SEM (cell line): Measurements from ENCODE around the genes TRIOBP, GALR3 and POLR2F.

GRCh38 chr22:37521448-37521948 is 2.3 kb upstream of the CARD10 start:
- PRO-cap: no peak

DNA sequence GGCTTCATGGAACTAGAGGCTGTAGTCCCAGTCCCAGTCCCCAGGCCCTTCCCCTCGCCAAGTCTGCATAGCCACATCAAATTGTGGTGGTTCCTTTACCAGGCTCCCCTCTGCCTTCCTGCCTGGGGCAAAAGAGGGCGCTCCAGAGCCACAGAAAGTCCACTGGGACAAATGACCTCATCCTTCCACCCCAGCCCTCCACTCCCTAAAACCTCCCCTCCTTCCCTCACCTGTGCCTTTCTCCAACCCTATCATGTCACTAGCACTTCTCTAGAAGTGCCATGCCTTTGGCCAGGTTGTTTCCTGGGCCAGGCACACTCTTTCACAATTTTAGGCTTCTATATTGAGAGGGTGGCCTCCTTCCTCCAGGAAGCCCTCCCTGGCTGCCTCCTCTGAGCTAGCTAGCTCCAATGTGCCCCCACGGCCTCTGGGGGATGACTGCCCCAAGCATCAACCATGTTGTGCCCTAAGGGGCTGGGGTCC is 15.1 kb upstream of the CDC42EP1 start:
- PRO-cap: no peak

DNA sequence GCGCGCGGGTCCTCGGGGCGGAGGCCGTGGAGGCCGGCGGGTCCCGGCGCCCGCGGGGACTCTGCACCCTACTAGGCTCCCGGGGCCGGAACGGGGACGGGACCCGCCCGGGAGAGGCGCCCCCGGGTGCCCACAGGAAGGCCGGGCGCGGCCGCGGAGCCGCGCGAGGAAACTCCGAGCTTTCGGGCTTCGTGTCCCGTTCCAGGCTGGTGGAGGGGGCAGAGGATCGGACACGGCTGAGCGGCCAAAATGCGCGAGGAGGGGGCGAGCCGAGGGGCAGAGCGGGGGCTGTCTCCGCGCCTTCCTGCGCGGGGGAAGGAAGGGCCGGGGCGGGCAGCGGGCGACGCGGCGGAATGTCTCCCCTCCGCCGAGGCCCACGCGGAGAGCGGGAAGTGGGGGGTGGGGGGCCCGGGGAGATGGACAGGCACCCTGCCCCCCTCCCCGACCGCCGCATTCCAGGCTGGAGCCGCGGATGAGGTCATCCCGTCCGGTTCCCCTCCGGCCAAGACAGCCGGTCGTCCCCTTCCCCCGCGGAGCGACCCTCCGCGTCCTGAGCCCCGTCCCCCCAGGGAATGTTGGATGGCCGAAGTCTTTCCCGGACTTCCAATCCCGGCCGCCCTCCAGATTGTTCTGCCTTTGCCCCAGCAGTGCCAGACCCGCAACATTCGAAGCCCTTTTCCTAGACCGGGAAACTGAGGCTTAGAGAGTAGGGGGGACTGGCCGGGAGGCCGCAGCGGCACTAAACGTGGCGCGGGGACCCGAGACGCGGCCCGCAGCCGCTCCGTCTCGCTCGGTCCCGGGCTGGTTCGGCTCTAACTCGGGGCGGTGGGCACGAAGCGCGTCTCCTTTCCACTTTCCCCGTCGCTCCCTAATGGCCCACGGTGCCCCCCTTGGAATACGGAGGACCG is 575 bp downstream of the CDC42EP1 start:
- PRO-cap: no peak

DNA sequence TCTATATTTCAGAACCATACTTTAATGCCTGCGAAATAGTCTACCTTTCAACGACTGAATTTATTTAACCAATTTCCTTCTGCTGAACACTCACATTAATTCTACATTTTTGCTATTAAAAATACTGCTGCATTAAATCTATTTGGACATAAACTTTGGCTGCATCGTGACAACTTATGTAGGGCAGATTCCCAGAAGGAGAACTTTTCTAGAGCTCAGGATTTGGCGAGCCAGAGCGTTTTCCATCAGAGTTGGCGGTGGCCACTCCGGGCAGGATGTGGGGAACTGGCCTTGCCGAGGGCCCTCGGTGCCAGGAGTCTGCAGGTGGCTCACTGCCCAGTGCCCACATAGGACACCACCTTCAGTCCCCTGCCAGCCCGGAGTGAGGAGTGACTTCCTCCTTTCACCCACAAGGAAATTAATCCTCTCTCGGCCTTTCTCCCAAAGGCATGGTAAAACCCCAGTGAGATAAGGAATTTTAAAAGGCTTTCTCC is 1.5 kb upstream of the LGALS2 start:
- PRO-cap: no peak

GRCh38 chr22:37592336-37592887 is 12.5 kb upstream of the LGALS2 start:
- PRO-cap: unidirectional peak, minus-strand start at chr22:37592601

DNA sequence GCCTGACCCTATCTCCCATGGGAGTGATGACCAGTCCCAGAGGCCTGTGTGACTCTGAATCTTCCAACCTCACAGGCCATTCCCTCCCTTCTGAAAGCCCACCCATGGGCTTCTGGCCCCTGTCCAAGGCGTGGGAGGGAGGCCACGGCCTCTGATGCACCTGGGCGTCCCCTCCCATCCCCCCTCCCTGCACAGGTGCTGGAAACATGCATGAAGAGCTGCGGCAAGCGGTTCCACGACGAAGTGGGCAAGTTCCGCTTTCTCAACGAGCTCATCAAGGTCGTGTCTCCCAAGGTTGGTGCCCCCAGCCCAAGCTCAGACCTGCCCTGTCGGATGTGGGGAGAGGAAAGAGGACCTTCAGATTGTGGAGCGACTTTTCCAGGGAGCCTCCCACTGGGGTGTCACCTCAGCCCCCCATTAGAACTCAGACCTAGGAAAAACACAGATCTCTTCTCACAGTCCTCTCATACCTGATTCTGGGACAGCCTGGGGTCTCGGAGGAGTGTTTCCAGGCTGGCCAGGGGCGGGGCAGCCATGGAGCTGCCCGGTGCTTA is 9.7 kb downstream of the GGA1 start:
- PRO-cap: no peak

DNA sequence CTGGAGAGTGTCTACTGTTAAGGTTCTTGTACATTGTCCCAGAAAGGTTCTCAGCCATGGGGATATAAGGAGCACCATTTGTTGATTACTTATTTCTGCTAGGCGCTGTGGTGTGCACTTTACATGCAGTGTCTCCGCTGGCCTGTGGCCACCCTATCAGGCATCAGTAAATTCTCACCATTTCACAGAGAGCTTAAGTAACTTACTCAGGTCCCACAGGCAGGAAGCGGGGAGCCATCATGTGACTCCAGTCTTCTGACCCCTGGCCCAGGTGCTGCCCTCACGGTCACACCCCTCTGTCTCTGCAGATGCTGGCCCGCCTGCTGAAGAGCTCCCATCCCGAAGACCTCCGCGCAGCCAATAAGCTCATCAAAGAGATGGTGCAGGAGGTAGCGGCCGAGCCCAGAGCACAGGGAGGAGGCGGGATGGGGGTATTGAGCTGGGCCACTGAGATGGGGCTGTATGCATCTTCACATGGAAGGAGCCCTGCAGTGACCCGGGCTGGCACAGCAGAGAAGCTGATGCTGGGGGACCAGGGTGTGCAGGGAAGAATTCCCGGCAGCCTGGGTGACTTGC is 12.8 kb downstream of the GGA1 start:
- PRO-cap: no peak

- PRO-cap: no peak
These were observed 14.1 kb downstream of the GGA1 start for GRCh38 chr22:37622769-37623116.

GRCh38 chr22:37633099-37633557 is 6.3 kb upstream of the SH3BP1 start:
- PRO-cap: no peak

DNA sequence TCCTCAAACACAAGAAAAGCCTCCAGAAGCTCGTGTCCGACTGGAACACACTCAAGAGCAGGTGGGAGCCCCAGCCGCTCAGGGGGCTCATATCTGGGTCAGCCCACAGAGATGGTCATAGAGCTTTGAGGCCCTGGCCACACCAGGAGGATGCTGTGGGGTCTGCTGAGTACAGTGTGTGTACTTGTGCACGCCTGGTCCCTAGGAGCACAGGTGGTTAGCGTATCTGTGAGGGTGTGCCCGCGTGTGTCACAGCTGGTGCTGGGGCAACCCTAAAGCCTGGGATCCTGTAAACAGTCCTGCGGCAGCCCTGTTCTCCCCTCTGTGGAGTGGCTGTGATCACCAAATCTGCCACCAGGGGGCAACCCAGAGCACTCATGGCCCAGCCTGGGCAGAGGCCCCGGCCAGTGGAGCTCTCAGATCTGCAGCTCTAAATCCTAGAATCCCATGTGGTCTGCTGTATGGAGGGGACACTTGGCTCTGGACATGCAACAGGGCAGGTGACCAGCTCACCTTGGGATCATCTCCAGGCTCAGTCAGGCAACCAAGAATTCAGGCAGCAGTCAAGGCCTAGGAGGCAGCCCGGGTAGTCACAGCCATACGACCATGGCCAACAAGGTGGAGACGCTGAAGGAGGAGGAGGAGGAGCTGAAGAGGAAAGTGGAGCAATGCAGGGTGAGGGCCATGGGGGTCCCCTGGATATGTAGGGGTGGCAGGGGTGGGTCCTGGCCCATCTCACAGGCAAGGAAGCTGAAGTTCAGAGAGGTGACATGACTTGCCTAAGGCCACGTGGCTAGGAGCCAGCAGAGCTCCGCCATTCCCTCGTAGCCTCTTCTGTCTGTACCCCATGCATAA is 3.9 kb downstream of the SH3BP1 start:
- PRO-cap: no peak

DNA sequence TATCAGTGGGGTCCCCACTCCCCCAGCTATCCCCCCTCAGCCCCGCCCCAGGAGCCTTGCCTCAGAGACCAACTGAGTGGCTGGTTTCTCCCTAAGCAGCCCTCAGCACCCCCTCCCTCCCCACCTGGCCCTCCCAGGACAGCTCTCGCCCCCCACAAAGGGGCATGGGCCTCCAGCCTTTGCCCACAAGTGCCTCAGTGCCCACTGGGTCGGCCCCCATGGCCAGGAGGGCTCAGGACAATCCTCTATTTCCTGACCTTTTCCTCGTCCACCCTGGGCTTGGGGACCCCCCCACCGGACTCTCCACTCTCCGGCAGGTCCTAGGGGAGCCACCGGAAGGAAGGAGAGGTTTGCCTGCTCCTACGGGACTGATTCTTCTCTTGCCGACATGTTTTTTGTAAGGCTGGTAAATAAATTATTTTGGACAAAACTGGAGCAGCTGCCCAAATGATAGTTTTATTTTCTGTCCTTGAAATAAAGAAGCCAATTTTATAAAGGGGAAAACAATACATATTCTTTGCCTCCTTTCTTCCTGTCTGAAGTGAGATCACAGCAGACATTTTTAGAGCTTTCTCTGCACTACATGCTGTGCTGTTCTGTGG is 2.8 kb upstream of the PDXP start:
- PRO-cap: no peak

DNA sequence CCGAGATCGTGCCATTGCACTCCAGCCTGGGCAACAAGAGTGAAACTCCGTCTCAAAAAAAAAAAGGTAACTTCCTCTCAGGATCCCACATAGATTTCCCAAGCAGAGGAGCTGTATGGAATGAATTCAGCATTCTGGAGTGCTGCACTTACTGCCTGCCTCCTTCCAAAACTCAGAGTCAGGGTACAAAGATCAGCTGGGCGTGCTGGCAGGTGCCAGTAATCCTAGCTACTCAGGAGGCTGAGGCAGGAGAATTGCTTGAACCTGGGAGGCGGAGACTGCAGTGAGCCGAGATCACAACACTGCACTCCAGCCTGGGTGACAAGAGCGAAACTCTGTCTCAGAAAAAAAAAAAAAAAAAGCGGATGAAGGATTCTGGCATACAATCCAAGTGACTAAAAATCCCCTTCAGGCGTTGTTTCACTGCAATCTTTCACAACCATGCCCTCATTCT is 1.3 kb upstream of the NOL12 start:
- PRO-cap: no peak

DNA sequence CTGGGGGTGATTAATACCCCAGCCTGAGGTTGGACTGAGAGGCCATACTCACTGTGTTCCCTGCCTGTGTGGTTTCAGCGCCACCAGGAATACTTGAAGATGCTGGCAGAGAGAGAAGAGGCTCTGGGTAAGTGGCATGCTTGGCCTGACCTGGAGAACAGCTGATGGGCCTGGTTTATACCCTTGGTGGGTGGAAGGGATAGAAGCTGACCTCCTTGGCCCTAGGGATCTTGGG is 2.0 kb downstream of the NOL12 start:
- PRO-cap: no peak

DNA sequence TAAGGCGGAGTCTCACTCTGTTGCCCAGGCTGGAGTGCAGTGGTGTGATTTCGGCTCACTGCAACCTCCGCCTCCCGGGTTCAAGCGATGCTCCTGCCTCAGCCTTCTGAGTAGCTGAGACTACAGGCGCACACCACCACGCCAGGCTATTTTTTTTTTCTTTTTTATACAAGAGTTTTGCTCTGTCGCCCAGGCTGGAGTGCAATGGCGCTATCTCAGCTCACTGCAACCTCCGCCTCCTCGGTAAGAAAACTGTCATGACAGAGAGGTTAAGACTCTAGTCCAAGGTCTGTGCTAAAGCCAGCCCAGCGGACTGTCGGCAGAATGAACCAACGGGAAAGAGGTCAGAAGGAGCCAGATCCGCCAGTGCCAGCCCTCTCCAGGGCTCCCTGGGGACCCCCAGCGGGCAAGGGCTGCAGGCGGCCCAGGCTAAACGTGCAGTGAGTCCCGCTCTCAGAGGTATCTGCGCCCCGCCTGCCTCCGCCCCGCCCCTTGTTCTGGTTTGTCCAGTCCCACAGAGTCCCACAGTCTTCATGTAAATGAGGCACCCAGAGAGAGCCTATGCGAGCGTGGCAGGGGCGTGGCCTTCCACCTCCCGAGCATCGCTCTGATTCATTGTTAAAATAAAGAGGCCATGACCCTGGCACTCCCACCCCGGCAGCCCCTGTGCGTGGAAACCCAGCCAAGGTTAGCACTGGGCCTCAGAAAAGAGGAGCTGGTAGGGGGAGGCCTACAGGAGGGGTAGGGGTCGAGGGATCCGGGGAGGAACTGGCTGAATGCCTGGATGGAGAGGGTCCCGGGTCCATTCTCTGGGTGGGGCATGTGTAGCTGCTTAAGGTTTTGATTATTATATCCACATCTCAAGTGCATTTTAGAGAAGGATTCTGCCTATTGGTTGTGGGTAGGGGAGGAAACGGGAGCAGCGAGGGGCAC is at the start of gene TRIOBP:
Gene TRIOBP, plus strand, starts transcription at position 646 of the 933 bp plus-strand sequence.
- PRO-cap: bidirectional peak, plus-strand start at position 621 of the sequence, minus-strand start at position 441 of the sequence

- PRO-cap: no peak
These were observed 52.5 kb upstream of the H1-0 start for GRCh38 chr22:37752265-37753187.

DNA sequence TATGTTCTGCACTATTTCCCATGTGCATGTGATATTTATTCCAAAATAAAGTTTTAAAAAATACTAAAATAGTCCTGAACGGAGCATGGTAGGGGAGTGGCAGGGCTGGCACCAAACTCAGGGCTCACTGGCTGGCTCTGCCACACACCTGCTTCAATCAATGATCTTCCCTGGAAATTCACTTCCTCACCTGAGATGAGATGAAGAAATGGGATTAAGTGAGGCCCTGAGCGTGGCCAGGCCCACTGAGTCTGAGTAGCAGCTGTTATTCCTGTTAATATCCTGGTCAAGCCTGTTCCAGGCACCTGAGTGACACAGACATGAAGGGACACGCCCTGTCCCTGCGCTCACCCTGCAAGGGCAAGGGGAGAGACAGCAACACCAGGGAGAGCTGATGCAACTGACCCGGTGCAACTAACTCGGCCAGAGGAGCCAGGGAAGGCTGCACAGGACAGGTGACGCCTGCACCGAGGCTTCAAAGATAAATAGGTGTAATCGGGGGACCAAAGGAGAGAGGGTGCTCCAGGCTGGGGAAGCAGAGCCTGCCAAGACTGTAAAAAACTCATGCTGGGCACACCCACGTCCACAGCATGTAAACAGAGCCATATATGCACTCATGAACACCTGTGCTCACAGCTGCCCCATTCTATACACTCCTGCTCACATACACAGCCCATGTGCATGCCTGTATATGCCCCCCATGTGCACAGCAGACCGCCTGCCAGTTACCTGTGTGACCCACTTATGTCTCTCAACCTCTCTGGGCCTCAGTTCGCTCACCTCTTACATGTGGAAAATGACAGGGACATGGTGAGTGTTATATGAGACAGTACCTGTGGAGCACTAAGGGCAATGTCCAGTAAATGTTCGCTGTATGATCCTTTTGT is 20.1 kb upstream of the H1-0 start:
- PRO-cap: no peak

DNA sequence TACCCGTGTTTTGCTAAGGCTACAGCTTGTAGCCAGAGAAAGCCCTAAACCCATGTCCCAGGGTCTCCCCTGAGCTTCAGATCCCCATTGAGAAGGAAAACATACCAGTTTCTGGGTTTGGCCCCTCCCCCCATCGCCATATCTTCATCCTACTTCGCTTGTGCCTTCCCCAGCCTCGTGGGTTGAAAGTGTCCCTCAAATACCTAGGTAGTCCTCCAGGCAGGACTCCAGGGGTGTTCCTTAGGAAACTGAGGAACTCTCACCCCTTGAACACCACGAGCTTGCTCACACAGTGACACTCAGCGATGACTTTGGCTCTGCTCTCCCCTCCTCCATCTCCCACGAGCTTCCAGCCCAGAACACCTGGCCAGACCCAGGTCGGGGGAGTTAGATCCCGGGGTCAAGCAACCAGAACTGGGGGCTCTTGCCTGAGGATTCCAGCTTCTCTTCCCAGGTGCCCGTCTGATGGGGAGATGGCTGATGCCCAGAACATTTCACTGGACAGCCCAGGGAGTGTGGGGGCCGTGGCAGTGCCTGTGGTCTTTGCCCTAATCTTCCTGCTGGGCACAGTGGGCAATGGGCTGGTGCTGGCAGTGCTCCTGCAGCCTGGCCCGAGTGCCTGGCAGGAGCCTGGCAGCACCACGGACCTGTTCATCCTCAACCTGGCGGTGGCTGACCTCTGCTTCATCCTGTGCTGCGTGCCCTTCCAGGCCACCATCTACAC is at the start of gene GALR3:
Gene GALR3, plus strand, starts transcription at position 449 of the 724 bp plus-strand sequence.
- PRO-cap: no peak

GRCh38 chr22:37842168-37842613 is 1.9 kb downstream of the ANKRD54 start:
- PRO-cap: no peak

- PRO-cap: no peak
These were observed 18.3 kb downstream of the MICALL1 start for GRCh38 chr22:37924336-37924791.

- PRO-cap: bidirectional peak, plus-strand start at chr22:37953699, minus-strand start at chr22:37953549
These were observed at the start of gene POLR2F for GRCh38 chr22:37953113-37954214. Gene POLR2F (plus strand): TSS chr22:37953699.